Measurements from ENCODE around the gene MUC5B.

DNA sequence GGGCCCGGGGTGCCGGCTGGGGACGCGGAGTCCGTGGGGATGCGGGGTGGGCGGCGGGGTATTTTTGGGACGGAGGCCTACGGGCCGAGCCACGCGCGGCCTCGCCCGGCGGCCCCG, 146 bp downstream of the RPLP2 start:
- RRBS, result 2% methylated on average over 12 of the region's 18 CpGs

DNA sequence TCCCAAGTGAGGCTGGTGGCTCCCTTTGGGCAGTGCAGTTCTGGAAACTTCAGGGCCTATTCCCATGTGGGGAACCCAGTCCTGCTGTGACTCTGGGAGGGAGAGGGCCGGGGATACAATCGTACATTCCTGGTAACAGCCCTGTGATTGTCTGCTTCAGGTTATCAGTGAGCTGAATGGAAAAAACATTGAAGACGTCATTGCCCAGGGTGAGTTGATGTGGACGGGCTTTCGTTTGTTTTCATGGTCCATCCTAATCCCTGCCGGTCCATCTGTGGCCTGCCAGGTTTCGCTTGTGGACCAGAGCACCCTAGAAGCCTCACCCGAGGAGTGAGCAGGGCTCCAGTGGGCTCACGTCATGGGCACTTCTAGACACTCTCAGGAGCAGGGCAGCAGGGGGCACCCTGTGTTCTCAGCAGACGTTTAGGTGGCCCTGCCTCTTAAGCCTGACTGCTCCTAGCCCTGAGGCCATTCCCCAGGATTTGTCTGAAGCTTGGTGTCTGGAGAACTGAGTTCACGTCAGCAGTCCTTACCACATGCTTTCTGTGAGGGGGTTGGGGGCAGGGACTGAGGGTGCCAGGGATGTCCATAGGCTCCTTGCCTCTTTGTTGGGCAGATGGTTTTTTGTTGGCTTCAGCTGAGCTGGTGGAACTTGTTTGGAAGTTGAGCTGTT, 1.8 kb downstream of the RPLP2 start:
- RRBS, result no CpG with 5 or more reads among the region's 11 CpGs

GRCh38 chr11:825858-826601, 1.7 kb upstream of the CRACR2B start:
- RRBS, result no CpG with 5 or more reads among the region's 14 CpGs

DNA sequence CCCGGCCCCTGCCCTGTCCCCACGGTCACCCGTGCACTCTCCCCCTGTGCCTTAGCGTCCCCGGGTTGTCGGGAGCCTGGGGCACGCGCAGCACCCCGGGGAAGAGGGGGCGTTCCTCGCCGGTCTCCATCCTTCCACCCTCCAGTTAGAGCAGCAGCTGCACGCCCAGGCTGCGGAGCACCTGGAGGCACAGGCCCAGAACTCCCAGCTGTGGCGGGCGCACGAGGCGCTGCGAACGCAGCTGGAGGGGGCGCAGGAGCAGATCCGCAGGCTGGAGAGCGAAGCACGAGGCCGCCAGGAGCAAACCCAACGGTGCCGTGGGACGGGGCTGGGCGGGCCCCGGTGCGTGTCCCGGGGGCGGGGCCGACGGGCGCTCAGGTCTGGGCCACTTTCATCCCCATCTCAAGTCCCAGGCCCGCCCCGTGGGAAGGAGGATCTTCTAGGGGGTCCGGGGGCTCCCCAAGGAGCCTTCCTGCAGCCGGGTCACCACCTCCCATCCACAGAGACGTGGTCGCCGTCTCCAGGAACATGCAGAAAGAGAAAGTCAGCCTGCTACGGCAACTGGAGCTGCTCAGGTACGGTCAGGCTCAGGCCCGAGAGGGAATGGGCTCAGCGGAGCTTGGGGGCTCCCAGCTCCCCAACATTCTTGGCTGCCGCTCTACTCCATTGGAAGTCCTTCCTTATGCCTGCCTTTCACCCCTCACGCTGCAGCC, 1.9 kb upstream of the CD151 start:
- RRBS, result 12% methylated on average over 16 of the region's 49 CpGs

GRCh38 chr11:850506-851084, 7.9 kb downstream of the TSPAN4 start:
- RRBS, result 67% methylated on average over 17 of the region's 46 CpGs

DNA sequence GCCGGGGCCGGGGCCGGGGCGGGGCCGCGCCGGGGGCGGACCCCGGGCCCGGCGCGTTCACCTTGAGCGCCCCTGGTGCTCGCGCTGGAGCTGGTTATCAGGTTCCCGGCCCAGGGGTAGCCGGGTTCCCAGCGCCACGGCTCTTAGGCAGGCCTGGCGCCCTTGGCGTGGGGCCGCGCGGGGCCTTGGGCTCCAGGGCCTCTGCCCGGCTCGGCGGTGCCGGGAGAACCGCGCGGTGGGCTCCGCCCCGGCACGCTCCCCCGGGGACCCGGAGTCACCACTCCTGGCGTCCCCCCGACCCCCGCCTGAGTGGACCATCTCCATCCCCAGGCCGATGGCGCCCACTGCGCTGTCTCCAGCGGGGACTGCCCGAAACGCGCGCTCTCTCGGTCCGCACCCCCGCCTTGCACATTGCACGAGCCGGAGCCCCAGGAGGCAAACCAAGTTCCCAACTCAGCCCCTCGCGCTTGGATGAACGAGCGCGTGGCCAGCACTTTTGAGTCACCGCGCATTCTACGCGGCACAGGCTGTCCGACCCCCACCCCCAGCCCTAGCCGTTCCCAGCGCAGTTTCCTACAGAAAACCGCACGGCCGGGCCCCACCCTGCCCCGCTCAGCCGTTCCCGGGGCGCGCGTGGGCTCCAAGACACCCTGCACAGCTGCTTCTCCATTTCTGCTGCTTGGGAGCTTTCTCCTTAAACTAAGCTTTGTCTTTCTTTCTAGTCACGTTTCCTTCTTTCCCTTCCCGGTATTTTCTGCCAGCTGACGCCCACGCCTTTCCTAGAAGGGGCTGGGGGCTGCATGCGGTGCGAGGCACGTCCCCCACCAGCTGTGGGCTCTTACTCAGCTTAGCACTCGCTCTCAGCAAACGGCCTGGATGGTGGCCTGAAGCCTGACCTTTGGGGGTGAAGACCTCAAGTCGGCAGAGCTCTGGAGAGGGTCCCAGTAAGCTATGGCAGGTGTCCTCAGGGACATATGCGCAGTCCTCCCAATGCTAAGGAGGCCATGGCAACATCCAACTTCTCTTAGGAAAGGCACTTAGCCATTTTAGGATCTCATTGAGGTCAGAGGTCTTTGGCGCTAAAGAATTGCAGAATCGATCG, 689 bp upstream of the CHID1 start:
- RRBS, result 2% methylated on average over 16 of the region's 87 CpGs

DNA sequence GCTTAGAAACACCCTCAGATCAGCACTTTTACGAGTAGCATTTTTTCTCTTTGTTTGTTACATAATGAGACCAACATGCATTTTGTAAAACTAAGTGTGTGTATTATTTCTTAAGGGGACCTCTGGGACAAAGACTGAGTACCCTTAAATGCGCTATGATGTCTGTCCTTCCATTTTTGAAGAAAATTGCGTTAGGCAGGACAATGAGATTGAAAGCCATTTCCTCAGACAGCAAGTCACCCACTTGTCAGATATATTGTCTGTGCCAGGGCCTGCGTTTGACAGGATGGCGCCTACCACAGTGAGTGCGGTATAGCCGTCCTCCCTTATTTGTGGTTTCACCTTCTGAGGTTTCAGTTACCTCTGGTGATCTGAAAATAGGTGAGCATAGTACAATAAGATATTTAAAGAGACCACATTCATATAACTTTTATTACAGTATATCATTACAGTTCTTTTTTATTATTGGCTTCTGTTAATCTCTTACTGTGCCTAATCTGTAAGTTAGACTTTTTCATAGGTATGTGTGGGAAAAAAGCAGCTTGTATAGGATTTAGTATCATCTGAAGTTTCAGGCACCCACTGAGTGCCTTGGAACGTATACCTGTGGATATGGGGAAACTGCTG, 2.3 kb downstream of the AP2A2 start:
- RRBS, result no CpG with 5 or more reads among the region's 8 CpGs

- RRBS, result no CpG with 5 or more reads among the region's 12 CpGs
Observed at GRCh38 chr11:1060677-1061088, 24.2 kb upstream of the MUC6 start.

DNA sequence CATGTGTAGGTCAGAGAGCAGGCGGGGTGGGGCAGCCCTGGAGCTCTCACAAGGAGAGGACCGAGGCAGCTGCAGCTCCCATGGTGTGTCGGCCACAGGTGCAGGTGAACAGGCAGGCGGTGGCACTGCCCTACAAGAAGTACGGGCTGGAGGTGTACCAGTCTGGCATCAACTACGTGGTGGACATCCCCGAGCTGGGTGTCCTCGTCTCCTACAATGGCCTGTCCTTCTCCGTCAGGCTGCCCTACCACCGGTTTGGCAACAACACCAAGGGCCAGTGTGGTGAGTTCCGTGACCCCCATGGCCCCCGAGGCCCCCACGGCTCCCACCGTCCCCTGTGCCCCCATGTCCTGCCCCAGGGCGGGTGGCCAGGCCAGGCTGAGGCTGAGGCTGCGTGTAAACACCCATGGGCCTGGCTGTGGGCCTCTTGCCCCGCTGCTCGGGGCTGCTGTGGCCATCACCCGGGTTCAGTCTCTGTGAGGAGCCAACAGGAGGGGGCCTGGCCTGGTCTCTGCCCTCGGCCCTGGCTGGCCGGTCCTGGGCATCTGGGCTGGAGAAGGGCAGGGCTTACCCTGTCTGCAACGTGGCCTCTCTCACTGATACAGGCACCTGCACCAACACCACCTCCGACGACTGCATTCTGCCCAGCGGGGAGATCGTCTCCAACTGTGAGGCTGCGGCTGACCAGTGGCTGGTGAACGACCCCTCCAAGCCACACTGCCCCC, 54.4 kb upstream of the MUC5AC start:
- RRBS, result 22% methylated on average over 3 of the region's 28 CpGs

DNA sequence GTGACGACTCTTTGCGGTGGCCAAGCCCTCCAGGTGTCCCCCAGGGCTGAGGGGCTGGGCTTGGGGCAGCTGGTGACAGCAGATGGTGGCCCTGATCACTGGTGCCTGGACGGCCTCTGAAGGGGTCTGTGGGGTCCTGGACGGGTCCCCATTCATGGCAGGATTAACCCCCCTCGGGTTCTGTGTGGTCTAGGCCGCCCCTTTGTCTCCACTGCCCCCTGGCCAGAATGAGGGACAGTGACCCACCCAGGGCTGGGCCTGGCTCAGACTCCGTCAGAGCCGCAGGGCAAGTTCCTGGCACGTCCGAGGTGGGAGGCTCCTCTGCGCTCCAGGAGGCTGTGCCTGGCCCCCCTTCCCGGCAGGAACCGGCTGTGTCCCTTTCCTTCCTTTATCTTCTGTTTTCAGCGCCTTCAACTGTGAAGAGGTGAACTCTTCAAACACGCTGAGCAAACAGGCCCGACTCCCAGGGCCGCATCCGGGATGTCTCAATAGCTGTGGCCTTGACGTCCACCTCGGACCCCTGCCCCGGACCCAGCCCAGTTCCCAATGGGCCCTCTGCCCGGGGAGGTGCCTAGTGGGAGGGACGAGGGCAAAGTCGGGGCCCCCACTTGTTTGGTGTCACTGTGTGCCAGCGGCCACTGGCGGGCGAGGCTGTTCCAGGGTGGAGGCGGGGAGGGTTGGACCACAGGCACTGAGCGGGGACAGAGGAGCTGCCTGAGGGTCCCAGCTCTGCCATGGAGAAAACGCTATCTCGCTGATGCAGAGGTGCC, 3.1 kb upstream of the MUC5B start:
- RRBS, result 25% methylated on average over 6 of the region's 31 CpGs

- RRBS, result 45% methylated on average over 11 of the region's 38 CpGs
Observed at GRCh38 chr11:1222596-1223535, at the start of gene MUC5B. Gene MUC5B (plus strand): TSS chr11:1223066.

DNA sequence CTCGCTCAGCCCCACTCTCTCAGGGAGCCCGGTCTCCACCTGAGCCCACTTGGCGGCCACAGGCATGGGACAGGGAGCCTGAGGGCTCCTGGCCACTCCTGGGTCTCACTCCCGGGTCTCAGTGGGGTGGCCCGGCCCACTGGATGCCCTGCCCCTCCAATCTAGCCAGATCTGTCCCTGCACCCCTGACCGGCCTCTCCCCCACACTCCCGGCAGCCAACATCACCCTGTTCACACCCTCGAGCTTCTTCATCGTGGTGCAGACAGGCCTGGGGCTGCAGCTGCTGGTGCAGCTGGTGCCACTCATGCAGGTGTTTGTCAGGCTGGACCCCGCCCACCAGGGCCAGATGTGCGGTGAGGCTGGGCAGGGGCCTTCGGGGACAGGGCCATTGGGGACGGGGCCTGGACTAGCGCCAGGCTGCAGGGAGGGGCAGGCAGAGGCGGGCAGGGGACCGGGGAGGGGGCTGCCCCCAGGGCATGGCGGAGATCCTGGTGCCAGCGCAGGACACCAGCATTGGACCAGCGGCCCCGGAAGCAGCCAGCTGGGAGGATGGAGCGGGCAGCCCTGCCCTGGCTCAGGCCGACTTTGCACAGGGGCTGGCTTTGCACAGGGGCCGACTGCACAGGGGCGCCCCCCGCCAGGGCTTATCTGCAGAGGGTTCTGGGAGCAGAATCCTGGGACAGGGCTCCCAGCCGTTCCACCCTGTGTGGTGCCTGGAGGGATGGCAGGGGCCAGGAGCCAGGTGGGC, 8.5 kb downstream of the MUC5B start:
- RRBS, result 47% methylated on average over 11 of the region's 26 CpGs

DNA sequence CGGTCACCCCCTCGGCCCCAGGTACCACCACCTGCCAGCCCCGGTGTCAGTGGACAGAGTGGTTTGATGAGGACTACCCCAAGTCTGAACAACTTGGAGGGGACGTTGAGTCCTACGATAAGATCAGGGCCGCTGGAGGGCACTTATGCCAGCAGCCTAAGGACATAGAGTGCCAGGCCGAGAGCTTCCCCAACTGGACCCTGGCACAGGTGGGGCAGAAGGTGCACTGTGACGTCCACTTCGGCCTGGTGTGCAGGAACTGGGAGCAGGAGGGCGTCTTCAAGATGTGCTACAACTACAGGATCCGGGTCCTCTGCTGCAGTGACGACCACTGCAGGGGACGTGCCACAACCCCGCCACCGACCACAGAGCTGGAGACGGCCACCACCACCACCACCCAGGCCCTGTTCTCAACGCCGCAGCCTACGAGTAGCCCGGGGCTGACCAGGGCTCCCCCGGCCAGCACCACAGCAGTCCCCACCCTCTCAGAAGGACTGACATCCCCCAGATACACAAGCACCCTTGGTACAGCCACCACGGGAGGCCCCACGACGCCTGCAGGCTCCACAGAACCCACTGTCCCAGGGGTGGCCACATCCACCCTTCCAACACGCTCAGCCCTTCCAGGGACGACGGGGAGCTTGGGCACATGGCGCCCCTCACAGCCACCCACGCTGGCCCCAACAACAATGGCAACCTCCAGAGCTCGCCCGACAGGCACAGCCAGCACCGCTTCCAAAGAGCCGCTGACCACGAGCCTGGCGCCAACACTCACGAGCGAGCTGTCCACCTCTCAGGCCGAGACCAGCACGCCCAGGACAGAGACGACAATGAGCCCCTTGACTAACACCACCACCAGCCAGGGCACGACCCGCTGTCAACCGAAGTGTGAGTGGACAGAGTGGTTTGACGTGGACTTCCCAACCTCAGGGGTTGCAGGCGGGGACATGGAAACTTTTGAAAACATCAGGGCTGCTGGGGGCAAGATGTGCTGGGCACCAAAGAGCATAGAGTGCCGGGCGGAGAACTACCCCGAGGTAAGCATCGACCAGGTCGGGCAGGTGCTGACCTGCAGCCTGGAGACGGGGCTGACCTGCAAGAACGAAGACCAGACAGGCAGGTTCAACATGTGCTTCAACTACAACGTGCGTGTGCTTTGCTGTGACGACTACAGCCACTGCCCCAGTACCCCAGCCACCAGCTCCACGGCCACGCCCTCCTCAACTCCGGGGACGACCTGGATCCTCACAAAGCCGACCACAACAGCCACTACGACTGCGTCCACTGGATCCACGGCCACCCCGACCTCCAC, 18.9 kb downstream of the MUC5B start:
- RRBS, result 47% methylated on average over 2 of the region's 64 CpGs

GRCh38 chr11:1245931-1246787, 23.3 kb downstream of the MUC5B start:
- RRBS, result no CpG with 5 or more reads among the region's 23 CpGs

DNA sequence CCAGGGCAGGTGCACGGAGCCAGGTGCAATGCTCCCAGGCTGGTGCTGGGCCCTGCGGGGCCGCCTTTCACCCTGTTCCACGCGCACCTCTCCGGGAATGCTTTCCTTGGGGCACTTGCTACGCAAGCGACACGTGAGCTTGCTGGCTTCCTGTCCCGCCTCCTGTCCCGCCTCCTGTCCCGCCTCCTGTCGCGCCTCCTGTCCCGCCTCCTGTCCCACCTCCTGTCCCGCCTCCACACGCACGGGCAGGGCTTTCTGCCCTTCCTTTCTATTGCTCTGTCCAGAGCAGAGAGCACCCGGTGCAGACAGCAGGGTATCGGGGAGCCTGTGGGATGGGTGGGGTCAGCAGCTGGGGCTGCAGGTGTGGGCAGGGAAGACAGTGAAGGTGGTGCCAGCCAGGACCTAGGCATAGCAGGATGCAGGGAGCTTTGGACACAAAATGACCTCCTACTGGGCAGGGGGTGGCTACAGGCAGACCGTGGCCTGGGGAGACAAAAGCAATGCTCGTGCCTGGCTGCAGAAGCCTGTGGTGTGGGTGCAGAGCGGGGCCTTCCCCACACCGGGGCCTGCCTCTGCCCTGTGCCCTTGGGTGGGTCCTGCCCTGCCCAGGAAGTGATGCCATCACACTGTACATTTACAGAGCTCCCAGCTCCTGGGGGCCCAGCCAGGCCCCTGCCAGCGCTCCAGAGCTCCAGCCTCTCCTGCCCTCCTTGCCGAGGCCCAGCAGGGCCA, 39.9 kb downstream of the MUC5B start:
- RRBS, result 1% methylated on average over 4 of the region's 26 CpGs

DNA sequence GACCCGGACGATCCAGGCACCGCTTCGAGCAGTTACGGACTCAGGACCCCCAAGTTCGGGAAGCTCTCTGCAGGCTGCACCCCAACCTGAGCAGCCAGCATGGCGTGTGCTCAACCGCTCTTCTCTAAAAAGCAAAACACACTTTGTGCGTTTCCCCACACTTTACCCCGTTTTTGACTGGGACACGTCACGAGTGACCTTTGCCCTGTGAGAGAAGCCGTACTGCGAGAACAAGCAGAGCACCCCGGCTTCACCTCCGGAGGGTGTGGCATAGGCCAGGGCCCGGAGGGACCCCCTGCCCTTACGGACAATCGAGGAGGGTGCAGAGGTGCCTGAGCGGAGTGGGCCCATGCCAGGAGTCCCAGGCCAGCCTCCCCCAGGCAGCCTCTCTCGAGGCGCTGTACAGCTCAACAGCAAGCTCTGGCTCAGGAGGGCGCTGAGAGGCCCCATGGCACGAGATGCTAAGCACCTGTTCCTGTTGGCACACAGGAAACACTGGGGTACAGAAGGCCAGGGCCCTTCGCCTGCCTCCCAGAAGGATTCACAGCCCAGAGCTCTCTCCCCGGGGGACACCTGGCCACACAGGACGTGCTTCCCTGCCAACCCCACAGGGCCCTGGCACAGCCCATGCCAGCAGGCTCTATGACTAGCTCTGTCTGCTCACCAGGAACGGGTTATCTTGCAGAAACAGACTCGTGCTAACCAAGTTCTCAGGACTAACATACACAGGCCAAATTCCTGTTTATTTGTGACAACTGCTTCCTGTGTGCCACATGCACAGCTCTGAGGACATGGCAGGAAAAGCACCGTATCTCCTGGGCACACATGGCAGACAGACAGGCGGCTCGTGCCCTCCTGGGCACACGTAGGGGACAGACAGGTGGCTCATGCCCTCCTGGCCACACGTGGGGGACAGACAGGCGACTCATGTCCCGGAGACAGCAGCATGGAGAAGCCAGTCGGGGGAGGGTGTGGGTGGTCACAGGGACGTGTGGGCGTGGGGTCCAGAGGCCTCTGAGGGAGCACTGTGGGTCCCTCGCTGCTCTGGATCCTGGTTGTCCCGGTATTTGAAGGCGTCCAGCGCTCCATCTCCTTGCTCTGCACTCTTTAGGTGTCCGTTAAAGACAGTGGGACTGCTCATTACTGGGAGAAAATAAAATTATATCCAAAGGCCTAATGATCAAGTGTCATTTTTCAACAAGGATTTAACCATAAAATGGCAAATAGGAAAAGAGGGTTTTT, 11.6 kb downstream of the TOLLIP start:
- RRBS, result no CpG with 5 or more reads among the region's 44 CpGs

DNA sequence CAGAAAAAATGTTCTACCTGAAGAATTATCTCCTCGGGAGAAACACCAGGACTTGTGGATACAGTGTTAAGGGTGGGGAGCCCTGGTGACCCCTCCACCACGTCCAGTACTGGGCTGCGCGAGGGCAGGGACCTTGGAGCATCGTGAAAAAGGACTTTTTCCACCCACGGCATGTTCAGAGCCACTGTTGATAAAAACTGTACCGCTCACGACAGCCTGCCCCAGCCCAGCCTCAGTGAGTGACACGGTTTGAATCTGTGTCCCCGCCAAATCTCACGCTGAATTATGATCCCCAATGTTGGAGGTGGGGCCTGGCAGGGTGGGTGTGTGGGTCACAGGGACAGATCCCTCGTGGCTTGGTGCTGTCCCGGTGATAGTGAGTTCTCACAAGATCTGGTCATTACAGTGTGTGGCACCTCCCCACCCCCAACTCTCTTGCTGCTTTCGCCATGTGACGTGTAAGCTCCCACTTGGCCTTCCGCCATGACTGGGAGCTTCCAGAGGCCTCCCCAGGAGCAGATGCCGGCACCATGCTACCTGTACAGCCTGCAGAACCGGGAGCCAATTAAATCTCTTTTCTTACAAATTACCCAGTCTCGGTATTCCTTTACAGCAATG, 1.4 kb downstream of the TOLLIP start:
- RRBS, result no CpG with 5 or more reads among the region's 19 CpGs

DNA sequence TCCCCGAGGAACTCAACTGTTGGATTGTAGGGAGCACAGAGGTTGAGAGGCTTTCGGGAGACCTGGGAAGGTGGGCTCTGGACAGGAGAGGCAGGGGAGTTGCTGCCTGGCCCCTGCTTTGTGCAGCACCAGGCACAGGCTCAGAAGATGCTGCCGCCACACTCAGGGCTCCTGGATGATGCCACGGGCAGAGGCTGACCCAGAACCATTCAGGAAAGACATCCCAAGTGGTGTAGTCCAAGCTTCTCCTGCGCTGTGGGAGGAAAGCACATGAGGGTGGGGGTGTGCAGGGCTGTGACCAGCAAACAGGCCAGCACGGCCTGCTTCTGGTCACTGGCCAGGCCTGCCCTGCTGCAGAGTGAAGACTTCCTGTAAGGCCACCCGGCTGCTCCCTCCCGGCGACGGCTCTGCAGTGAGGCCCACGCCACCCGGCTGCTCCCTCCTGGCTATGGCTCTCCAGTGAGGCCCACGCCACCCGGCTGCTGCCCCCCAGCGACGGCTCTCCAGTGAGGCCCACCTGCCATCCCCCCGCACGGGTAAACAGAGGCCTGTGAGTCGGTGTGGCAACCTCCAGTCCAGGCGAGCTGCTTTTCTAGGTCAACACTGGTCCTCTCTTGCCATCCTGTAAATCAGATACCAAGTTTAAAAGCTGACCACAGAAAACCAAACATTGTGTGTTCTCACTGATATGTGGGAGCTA, 31.5 kb upstream of the BRSK2 start:
- RRBS, result 21% methylated on average over 3 of the region's 20 CpGs

- RRBS, result 9% methylated on average over 11 of the region's 25 CpGs
Observed at GRCh38 chr11:1391070-1391742, 1.5 kb downstream of the BRSK2 start.

DNA sequence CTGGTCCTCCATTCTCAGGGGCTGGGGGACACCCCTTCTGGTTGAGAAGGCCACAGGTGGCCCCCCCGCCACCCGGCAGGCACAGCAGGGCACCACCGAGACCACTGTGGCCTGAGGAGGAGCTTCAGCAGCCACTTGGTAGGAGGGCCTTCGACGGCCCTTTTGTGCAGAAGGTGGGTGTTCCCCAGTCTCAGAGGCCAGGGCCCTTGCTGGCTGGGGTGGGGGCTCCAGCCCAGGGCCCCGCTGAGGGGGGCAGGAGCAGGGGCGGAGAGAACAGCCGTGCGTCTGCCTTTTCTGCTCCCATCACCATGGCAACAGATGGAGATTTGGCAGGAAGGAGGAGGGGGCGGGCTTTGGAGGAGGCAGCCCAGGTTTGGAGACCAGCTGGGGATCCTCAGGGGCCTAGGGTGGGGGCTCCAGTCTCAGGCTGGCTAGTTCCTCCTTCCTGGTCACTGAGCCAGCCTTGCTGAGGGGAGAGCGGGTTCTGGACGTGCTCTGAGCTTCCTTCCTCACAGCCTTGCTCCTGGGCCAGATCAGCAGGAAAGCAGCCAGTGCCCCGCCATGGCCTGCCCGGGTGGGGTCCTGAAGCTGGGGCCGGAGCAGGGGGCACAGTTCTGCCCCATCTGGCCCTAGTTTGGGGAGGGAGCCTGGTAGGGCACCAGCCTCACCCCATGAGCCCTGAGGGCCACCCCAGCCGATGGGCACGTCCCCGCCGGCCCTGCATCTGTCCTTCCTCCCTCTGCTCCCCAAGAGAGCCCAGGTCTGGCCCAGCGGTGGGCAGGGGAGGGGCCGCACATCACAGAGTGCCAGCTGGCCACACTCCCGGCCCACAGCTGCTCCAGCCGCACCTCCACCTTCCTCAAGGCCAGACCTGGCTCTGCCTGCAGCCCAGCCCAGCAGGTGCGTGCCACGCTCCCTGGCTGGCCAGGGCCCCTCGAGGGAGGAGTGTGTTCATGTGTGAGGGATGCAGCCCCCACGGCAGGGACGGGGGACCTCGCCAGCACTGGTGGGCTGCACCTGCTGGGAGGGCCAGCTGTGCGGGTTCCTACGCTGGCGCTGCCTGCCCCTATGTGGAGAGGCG, 21.3 kb downstream of the BRSK2 start:
- RRBS, result 7% methylated on average over 3 of the region's 33 CpGs